Measurements from ENCODE around the gene ULBP1.

DNA sequence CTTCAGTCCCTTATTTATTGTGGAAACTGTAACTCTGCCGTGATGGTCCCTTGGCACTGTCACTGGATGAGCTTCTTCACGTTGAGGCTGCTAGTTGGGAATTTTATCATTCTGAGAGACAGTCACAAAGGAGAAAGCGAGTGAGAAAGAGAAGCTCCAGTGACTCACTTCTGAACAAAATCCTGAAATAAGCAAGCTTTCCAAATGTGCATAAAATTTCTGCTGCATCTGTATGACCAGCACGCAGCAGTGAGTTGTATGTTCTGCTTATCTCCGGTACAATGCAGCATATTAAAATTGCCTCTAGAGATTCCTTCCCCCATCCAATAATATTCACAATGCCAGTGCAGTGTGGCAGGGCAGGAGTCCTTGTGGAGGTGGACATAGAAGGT lies 290.5 kb downstream of the ADGB start:
- PRO-cap: no peak
- RAMPAGE, long total RNA: no peak

DNA sequence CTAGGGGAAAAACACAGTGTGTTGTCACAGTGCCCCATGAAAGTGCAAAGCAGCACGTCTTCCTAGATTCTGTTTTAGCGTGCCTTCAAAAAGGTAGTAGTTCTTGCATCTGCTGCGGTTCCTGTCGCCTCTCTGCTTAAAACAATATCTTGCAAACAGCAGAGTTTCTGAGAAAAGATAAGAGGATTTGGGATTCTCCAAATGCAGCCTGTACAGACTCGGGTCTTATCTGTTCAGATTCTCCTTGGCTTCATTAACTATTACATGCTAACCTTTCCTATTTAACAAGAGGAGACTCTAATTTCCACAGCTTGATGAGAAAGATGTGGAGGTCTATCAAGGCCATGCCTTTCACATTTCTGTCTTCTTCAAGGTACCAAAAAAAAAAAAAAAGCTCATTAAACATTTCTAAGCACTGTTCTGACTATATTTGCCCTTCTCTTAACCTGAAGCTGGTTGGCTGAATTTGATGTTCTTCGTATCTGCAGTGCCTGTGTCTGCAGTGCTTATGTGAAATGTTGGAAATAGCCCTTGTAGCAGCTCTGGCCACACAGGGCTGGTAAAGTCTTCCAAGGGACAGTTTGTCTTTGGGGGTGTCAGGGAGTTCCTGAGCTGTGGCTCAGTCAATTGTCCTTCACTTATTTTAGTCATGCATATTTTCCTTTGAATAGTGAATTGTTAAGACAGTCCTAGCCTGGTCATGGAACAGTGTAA lies 297.6 kb downstream of the ADGB start:
- PRO-cap: no peak
- RAMPAGE, long total RNA: no peak

DNA sequence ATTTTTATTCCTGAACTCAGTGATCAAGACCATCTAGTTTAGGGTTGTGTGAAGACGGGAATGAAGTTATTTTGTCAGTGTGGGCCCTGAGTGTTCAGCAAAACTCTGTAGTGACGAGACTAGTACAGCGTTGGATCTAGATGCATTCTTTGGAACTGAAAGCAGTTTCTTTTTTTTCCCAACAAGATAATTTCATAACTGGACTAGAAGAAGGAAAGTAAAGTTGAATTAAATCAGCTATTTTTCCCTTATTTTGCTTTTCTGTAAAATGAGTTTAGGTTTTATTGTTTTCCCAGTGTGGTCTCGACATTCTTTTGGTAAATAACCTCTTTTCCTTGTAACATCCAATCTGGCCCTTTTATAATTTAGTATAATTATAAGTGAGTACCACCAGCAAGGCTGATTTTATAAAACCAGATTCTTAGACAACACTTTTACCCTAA lies 3.3 kb downstream of the STXBP5 start:
- PRO-cap: no peak
- RAMPAGE, long total RNA: no peak

DNA sequence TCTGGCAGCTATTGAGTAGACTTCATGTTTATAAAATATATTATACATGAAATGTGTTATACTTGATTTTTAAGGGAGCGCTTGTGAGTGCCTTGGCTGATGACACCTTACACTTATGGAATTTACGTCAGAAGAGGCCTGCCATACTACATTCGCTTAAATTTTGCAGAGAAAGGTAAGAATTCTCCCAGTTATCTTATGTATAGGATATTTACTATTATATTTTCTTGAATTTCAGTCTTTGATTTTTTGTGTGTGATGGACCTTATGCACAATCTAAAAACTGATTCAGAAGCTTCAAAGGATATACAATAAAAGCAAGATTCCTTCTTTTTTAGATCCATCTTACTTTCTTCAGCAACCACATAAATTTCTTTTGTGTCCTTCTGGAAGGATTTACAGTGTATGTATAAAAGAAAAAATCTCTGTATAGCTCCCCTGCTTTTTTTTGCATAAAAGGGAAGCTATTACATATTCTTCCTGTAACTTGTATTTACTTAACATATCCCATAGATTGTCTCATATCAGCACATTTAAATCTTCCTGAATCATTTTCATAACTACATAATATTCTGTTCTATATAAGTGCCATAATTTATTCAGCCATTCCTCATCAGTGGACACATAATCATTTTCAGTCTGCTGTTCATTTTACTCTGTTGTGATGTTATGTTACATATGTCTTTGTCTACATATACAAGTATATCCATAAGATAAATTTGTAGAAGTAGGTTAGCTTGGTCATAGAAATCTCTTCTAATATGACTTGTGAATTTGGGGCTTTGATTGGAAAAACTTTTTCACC lies 35.1 kb downstream of the STXBP5 start:
- PRO-cap: no peak
- RAMPAGE, long total RNA: no peak

- PRO-cap: no peak
- RAMPAGE, long total RNA: no peak
Observed at GRCh38 chr6:147324295-147325290, 120.4 kb downstream of the STXBP5 start.

DNA sequence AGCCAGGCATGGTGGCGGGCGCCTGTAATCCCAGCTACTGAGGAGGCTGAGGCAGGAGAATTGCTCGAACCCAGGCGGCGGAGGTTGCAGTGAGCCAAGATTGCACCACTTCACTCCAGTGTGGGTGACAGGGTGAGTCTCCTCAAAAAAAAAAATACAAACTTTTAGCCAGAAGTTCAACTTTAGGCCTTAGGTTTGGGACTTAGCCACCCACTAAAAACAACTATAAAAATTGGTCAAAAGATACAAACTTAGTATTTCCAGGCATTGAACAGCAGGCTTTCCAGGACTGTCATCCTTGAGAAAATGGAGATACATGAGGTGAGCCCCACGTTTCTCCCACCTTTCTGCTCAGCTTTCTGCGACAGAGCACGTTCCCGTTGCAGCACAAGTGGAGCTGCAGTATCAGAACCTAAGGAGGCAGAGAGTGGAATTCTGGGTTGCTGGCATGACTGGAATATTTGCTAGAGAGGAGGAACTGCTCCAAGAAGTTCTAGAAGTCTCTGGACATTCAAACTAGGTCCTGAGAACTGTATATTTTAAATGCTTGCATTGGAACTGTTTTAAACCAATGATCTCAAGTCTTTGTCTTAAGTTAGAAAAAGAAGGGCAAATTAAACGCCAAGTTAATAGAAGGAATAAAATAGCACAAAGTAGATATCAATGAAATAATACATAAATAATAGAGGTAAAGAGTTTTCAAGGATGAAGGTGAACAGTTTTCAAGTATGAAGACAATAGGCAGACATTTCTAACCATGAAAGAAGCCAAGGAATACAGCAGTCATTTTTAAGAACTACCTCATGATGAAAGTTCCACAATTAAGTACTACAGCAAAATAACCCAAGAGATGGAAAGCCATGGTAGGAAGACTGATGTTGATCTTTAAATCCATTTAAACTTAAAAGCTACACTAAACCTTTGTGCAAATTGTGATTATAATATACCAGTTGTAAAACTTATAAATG lies 142.7 kb downstream of the STXBP5 start:
- PRO-cap: no peak
- RAMPAGE, long total RNA: no peak

- PRO-cap: no peak
- RAMPAGE, long total RNA: no peak
Observed at GRCh38 chr6:147350671-147351811, 146.8 kb downstream of the STXBP5 start.

DNA sequence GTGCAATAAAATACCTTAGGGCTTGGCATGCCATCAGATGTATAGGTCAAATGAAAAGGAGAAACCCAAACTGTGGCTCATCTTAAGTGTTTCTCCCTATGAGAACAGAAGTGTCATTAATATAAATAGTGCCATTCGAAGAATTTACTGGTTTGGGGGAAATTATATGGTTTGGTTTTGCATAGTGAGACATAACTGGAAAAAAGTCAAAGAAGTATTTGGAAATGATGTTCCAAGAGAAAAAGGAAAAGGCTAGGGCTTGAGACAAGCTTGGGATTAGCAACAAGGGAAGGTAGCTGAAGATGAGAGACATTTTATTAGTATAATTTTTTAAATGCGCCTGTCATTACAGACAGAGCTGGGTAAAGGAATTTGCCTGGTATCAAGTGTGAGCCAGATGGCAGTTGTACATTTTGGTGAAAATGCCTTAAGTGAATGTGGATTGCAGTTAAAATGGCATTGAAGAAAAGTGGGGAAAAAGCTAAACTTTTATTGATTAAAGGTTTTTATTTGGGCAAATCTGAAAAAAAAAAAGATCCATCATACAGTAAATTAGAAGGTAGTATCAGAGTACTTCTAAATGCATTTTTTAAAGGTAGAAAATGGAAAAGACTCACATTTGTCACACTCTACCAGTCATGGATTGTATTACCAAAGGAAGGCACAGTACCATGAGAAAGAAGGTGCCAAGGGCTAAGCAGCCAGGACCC lies 150.6 kb upstream of the SAMD5 start:
- PRO-cap: no peak
- RAMPAGE, long total RNA: no peak

DNA sequence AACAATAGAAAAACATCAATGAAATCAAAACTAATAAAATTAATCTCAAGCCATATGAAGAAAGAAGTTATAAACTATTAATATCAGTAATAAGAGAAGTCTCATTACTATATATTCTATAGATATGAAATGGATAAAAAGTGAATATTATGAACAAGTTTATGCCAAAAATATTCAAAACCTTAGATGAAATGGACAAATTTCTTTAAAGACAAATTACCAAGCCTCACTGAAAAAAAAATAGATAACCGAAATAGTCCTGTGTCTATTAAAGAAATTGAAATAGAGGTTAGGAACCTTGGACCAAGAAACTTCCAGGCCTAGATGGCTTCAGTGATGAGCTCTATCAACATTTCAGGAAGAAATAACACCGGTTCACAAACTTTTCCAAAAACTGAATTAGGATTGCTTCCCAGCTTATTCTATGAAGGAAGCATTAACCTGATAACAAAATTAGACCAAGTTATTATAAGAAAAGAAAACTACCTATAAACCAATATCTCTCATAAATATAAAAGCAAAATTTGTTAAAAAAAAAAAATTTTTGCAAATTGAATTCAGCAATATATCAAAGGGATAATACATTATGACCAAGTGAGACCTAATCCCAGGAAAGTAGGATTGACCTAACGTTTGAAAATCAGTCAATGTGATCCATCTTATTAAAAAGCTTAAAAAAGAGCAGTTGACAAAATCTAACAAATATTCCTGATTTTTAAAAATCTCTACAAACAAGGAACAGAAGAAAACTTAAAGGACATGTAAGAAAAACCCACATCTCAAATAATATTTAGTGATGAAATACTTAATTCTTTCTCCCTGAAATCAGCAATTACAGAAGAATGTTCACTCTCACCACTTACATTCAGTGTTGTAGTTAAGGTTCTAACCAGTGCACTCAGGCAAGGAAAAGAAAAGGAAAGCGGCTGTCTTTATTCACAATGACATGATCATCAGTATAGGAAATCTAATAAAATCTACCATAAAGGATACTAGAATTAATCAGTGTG lies 140.5 kb upstream of the SAMD5 start:
- PRO-cap: no peak
- RAMPAGE, long total RNA: no peak

DNA sequence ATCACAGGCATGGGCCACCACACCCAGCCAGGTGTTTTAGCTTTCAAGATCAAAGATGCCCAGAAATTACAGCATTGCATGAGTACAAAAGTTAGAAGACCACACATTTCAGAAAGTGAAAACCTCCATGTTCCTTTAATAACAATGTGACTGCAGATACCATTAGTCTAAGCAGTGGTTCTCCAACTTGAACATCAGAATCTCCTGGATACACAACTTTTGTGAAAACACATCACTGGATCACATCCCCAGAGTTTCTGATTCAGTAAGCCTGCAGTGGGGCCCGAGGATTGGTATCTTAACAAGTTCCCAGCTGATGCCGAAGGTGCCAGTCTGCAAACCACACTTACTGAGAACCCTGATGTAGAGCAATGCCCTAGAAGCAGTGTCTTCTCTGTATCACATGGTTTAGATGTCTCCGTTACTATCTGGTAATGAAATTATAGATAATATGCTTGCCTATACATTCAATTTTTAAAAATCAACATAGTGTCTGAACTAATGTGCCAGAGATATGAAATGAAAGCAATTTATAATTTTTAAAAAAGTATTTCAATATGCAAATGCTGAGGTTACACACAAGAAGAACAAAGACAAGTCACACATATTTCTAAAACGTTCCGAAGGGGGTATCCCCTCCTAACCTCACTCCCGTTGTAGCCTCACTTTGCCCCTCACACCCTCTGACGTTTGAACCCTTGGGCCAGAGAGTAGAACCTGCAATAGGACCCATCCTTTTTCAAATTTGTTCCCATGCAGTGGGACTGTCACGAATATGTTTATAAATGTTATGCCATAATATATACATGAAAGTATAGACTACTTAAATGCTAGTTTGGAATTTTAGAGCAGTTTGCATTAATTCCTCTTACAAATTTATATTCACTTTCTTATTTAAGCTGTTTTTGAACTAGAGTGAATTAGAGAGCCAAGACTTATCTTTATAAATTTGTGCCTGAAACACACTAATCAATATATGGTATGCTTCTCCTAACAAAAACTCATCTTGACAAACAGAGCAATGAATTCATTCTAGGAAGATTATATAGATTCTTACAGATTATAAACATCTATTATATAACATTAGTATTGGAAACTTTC lies 115.4 kb upstream of the SAMD5 start:
- PRO-cap: no peak
- RAMPAGE, long total RNA: no peak

DNA sequence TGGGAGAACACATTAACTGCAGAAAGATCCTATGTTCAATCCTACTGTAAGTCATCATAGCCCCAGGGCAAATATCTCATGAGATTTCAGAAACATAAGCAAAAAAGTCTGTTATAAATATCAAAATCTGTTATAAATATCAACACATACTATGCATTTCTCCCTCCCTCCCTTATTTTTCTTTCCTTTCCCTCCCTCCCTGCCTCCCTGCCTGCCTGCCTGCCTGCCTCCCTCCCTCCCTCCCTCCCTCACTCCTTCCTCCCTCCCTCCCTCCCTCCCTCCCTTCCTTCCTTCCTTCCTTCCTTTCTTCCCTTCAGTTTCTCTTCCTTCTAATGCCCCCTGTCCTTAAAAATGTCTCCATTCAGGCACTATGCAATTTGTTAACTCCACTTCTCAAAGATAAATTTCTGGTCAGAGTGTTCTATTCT lies 267.2 kb upstream of the SASH1 start:
- PRO-cap: no peak
- RAMPAGE, long total RNA: no peak

DNA sequence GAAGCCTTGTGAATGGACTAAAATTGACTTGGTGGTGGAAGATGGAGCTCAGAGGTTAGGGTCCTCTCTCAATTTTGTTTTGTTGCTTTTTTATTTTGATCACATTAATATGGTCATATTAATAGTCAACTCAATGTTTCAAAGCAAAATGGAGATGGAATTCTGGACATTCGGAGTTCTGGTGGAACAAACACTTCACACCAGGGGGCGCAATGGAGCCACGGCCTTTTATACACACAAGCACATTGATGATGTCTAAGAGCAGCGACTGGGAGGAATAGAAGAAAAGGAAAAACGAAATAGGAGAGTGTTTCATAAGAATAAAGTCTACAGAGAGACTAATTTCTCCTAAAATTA lies 197.8 kb upstream of the SASH1 start:
- PRO-cap: unidirectional peak, plus-strand start at position 258 of the sequence
- RAMPAGE, long total RNA: no peak

DNA sequence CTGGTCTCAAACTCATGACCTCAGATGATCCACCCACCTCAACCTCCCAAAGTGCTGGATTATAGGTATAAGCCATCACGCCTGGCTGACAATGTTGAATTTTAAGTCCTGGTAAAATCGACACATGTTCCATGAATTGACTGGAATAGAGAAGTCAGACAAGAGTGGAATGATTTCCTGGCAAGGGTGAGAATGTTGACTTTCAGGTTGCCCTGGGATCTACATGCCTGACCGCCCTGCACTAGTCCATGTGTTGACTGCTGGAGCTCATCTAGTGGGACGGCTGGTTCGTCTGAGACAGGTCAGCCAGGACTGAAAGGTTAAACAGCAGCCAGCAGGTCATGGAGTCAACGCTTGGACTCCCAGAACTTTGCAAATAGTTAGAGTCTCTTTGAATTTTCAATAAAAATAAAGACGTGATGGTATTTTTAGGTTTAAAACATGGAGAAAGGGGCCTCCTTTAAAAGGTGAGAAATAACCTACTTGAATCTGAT lies 88.8 kb downstream of the SASH1 start:
- PRO-cap: no peak
- RAMPAGE, long total RNA: no peak

DNA sequence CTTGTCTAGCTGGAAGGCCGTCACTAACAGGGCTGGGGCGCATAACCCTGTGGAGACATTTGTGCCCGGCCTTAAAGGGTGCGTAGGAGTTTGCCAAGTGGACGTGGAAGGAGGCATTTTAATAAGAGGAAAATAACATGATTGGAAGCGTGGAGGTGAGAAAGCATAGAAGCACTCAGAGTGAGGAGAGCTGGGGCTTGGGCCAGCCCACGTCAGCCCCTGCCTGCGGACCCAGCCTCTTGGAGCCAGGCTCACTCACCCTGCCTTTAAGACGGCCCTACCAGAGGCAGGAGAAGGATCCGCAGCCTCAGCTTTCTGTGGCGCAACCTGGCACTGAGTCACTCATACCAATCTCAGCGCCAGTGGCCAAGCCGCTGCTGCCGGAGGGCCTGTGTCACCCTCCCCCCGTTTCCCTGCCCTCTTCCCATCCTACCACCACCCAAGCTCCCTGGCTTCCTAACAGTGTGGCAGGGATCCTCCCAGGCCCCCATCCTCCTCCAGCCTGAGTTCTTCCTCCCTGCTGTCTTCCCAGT lies 285.1 kb downstream of the UST start:
- PRO-cap: no peak
- RAMPAGE, long total RNA: no peak

- PRO-cap: unidirectional peak, plus-strand start at chr6:149037543
- RAMPAGE, long total RNA: no peak
Observed at GRCh38 chr6:149036856-149037786, 280.4 kb upstream of the TAB2 start.

DNA sequence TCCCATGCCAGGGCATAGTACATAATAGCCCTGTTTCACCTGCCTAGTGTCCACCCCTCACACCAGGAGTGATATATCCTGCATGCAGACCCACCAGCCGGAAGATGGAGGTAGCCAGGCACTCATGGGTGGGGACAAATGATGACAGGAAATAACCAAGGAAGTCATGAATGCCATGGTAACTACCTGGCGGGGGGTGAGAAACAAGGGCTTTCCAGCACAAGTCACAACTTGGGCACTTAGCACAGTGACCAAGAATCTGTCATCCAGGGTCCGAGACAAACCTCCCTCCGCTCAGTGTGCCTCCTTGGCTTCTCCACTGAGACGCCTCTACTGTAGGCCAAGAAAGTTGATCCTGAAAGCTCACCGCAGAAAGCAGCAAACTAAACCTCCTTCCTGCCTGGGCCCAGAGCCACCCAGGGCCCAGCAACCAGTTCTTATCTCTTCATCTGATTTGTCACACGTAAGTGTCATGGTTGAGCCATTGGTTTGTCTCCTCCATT lies 84.5 kb upstream of the TAB2 start:
- PRO-cap: no peak
- RAMPAGE, long total RNA: no peak

GRCh38 chr6:149415972-149416484 lies 16.0 kb downstream of the SUMO4 start:
- PRO-cap: no peak
- RAMPAGE, long total RNA: no peak

- PRO-cap: no peak
- RAMPAGE, long total RNA: no peak
Observed at GRCh38 chr6:149796351-149796691, 46.8 kb downstream of the PCMT1 start.

GRCh38 chr6:149889308-149889759 lies 8.6 kb downstream of the RAET1E start:
- PRO-cap: no peak
- RAMPAGE, long total RNA: no peak

DNA sequence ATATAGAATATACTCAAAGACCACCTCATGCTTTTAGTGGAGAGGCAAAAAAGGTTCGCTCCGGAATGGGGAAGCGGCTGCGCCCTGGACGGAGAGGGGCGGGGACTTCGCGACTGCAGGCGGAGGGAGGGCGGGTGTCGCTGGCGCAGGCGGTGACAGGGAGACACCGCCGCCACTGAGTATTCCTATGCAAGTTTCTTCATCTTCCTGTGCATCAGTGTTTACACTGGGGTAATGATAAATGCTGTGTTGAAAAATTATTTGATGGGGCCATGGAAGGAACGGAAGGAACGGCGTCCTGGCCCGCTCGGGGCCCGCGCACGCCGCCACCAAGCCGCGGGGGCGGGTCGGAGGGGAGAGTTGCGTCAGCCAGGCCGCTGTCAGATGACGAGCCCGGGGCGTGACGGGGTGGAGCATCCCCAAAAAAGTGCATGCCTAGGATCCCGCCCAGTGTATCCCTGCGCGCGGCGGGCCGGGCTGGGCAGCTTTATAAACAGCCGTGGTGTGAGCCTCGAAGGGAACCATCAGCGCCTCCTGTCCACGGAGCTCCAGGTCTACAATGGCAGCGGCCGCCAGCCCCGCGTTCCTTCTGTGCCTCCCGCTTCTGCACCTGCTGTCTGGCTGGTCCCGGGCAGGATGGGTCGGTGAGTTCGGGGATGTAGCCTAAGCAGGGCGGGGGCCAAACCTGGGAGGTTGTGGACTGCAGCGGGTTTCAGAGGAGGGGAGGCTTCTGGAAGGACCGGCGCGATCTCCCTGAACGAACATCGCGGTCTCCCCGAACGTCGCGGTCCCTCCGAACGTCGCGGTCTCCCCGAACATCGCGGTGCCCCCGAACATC lies at the start of gene ULBP1:
ULBP1 (plus strand) TSS at position 453 of the 838 bp plus-strand sequence.
- PRO-cap: bidirectional peak, plus-strand start at position 122 of the sequence, minus-strand start at position 67 of the sequence; bidirectional peak, plus-strand start at position 453 of the sequence, minus-strand start at position 362 of the sequence; bidirectional peak, plus-strand start at position 517 of the sequence, minus-strand start at position 619 of the sequence
- RAMPAGE, long total RNA: no peak

Data from GM23338 (cell line).